ENCODE measurements around the gene SHISA4.

DNA sequence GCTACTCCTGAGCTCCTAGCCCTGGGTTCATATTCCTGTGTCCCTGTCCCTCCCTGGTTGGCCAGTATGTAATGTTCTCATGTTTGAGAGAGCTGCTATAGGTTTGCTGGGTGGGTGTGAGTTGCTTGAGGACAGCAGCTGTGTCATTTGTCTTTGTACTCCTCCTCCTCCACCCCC is 6.4 kb upstream of the TNNT2 start:
- PRO-cap = no peak
- RAMPAGE, long total RNA = no peak

DNA sequence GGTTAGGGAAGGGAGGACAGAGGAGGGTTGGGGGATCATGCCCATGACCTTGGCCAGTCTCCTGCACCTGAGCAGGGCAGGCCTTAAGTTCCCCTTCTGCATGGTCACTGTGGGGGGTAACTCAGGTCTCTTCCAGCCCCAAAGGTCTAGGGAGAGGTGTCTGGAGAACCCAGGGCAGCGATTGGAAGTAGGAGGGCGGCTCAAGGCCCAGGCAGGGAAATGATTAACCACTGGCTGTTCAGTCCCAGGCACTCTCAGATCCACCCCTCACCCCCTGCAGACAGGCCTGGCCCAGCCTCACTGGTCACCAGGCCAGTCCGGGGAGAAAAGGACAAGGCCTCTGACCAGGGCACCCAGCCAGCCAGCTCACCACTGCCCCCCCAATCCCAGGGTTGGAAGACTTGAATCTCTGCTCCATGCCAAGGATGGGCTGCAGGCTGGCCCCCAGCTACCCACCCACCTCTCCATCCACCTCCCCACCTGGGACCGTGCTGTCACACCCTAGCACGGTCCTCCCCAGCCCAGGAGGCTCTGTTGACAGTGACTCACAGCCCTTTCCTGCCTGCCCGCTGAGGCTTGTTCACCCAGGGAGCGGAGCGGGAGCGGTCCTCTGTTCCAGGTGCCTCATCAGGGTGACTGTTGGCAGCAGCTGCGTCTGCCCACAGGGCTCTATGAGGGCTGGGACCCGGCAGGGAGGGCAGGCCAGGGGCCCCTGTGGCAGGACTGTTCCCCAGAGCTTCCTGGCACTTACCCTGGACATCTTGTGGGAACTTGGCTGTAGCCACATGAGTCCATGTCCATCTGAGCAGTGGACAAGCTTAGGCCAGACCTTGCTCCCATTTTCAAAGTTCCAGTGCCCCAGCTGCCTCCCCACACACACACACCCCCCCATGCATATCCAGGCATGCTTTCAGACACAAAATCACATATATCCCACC is 2.2 kb downstream of the LAD1 start:
- PRO-cap = no peak
- RAMPAGE, long total RNA = no peak

DNA sequence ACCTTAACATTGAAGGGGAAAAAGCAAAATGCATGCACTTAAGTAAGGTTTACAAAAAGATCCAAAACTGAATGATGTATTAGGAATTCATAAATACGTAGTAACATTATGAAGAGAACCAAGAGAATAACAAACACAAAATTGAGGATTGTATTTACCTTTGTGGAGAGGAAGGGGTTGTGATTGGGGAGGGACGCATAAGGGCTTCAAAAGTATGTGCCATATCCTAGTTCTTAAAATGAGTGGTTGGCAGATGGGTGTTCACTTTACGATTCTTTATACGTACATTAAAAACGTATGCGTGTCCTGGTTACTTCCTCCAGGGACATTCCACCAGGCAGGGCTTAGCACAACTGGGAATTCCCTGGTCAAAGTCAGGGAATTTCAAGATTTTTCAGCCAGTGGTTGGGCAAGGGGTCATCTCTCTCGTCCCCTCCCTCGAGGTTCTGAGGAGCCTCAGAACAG is 4.6 kb upstream of the LAD1 start:
- PRO-cap = no peak
- RAMPAGE, long total RNA = no peak

GRCh38 chr1:201422285-201422642 is 734 bp upstream of the TNNI1 start:
- PRO-cap = no peak
- RAMPAGE, long total RNA = no peak

GRCh38 chr1:201451085-201451536 is 17.9 kb downstream of the PHLDA3 start:
- PRO-cap = bidirectional peak, plus-strand start at chr1:201451290, minus-strand start at chr1:201451198
- RAMPAGE, long total RNA = no peak

DNA sequence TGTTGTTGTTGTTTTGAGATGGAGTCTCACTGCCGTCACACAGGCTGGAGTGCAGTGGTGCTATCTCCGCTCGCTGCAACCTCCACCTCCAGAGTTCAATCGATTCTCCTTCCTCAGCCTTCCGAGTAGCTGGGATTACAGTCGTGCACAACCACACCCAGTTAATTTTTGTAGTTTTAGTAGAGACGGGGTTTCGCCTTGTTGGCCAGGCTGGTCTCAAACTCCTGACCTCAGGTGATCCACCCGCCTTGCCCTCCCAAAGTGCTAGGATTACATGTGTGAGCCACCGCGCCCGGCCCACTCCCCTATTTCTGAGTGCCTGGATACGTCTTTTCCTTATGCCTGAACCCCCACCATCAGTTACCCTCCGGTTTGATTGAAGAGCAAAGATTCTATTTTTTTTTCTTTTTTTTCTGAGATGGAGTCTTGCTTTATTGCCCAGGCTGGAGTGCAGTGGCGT is 5.5 kb downstream of the PHLDA3 start:
- PRO-cap = no peak
- RAMPAGE, long total RNA = no peak

DNA sequence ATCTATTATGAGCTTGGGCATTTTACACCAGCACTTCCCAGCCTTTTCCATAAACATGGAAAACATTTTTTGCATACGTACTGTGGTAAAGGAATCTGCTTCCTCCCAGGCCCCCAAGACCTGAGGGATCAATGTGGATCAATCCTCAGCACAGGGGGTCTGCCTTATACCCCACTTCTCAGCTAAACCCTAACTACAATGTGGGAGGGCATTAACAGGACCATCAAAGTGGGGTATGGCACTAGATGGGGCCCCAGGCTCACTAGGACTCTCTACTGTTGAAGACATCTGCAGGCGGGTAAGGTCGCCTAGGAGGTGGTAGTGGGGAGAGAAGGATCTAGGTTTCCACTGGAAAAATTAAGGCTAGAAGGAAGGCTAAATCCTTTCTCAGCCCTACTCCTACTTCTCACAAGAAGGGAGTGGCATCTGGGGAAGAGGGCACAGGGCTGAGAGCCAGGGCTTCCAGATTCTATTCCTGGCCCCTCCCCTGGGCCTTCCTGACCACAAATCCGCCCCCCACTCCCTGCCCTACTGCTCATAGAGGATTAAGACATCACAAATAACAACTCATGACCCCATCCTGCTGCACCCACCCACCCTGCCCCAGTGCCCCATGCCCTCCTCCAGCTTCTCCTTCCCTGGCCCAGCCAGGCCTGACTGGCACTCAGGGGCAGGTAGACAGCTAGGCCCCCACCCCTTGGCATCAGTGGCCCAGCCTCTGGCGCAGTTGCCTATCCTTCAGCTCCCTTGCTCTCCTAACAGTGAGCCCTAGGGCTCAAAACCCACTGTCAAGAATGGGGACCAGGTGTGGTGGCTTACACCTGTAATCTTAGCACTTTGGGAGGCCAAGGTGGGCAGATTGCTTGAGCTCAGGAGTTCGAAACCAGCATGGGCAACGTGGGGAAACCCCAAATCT is 2.5 kb downstream of the PHLDA3 start:
- PRO-cap = no peak
- RAMPAGE, long total RNA = no peak

DNA sequence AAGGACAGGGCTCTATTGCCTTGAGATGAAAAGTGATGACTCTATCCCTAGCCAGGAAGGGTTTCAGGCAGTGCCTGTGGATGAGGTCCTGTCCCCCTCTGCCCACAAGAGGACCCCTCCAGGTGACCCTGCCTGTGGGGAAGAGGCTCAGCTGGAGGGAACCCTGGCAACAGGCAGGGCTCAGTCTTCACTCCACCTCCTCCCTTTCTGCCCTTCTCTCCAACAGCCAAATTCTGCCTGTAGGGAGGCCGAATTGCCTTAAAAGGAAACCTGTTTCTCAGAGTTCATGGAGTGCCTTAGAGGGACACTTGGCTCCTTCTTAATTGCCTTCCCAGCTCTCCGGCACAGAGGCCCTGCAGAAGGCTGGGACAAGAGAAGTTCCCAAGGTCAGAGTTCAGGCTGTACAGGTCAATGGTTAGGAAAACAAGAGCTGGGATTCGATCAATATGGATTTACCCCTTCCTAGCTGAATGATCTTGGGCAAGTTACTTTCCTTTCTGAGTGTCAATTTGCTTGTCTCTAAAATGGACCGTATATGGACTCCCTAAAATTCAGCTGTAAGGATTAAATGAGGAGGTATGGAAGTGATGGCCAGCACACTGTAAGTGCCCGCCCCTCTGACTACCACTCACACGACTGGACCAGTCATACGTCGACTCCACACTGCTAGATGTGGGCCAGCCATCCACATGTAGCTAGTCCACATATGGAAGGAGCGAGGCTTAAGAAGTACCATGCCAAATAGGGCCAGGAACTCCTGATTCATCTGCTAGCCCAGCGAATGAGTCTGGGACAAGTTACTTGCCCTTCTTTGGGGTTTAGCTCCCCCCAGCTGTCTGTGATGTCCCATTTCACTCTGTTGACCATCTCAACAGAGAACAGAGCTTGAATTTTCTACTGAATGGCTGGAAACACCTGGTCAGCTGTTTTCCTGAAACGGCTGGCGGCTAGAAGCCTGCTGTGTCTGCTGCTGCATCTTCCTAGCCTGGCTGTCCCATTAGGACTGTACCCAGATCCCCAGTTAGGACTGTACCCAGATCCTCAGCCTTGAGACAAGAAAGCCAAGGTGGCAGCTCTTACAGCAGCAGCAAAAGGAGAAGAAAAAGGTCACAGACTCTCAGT is 6.0 kb downstream of the CSRP1 start:
- PRO-cap = bidirectional peak, plus-strand start at position 287 of the sequence, minus-strand start at position 209 of the sequence; bidirectional peak, plus-strand start at position 698 of the sequence, minus-strand start at position 559 of the sequence
- RAMPAGE, long total RNA = no peak

DNA sequence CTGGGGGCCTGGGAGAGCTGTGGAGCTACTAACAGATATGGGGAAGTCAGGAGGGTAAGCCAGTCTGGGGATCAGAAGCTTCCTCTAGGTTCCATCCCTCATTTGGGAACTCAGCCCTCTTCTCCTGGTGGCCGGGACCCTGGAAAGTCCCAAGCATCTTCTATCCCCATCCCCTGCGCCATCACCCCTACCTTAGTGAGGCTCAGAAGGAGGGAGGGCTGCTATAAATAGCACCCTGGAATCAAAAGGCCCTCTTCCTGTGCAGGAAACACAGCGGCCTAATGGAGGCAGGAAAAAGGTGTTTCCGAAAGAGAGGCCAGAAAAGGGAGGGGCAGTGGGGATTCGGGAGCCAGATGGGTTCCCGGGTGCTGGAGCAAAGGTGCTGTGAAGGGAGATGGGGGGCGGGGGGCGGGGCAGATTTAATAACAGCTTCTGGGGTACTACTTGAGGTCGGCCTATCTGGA is 16.6 kb downstream of the NAV1 start:
- PRO-cap = no peak
- RAMPAGE, long total RNA = no peak

- PRO-cap = no peak
- RAMPAGE, long total RNA = no peak
These were observed 20.9 kb downstream of the NAV1 start for GRCh38 chr1:201559688-201560265.

- PRO-cap = no peak
- RAMPAGE, long total RNA = no peak
These were observed 113.3 kb upstream of the IPO9 start for GRCh38 chr1:201715452-201716342.

DNA sequence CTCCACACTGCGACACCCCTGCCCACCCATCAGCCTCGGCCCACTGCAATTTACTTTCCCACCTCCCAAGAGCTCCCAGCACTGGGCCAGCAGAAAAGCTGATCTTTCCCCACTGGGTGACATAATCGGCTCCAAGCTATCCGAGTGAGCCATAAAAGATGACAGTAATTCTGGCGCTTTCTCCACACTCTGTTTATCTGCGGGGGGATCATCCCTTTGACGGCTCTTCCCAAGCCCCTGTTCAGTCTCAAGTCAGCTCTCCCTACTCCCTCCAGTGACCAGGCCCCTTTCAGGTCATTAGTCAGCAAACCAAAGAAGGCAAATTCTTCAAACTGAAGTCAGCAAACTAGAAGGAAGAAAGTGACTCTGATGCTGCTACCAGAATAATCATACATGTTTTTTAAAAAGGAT is 107.3 kb upstream of the IPO9 start:
- PRO-cap = no peak
- RAMPAGE, long total RNA = no peak

DNA sequence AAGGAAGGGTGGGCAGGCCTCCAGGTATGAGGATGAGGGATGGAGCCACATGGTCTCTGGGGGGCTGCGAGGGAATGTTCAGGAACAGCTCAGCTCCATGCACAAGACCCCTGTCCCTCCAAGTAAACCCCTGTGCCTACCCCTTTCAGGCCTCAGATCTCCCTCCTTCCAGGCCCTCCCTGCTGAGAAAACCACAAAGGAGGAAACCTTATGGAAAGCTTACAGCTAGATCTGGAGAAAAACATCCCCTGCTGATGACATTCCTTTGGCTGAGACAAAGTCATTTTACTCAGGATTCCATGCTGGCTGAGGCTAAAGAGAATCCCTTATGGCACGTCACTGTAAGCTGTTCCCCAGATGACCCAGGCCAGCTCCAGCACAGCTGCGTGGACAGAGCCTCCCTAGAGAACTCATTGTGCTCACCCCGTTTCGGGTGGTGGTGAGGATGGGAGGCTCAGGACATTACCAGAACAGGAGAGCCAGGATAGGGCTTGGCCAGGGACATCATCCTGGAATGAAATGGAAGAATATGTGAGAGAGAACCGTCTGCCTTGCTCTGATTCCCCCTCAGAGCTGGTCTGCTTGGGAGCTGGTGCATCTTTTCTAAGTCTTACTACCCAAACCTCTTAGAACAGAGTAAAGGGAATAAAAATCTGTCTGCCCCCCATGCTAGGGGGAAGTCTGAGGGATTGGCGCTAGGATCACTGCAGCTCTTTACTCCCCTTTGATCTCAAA is 91.2 kb upstream of the IPO9 start:
- PRO-cap = unidirectional peak, plus-strand start at position 356 of the sequence; unidirectional peak, plus-strand start at position 468 of the sequence
- RAMPAGE, long total RNA = no peak

DNA sequence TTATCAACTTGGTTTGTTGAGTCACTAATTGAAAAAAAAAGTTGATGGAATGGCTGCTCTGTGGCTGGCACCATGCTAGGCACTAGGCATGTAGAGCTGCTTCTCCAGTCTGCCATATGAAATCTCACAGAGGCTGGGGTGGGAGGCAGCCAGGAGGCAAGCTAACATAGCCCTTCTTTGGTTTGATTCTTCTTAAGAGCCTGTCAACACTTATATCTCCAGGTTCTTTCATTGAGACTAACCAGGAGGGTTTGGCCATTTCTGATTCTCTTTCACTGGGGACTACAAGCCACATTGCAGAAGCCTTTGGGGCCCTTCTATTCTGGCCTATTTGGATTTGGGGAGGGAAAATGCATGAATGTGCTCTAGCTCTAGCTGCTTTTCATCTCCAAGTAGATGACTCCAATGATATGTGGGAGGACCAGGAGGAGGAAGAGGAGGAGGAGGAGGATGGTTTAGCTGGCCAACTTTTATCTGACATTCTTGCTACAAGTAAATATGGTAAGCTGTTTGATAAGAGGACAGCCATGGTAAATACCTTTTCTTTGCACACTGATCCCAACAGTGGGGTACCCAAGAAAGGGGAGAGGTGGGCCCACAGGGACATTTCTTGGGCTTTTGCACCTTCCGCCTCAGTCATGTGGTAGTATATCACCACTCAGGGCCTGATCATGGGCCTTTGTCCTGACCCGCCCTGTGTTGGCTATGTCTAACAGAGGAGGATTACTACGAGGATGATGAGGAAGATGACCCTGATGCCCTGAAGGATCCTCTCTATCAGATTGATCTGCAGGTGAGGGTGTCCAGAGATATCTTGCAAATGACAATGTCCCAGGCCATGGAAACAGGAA is 14.0 kb upstream of the SHISA4 start:
- PRO-cap = no peak
- RAMPAGE, long total RNA = no peak

DNA sequence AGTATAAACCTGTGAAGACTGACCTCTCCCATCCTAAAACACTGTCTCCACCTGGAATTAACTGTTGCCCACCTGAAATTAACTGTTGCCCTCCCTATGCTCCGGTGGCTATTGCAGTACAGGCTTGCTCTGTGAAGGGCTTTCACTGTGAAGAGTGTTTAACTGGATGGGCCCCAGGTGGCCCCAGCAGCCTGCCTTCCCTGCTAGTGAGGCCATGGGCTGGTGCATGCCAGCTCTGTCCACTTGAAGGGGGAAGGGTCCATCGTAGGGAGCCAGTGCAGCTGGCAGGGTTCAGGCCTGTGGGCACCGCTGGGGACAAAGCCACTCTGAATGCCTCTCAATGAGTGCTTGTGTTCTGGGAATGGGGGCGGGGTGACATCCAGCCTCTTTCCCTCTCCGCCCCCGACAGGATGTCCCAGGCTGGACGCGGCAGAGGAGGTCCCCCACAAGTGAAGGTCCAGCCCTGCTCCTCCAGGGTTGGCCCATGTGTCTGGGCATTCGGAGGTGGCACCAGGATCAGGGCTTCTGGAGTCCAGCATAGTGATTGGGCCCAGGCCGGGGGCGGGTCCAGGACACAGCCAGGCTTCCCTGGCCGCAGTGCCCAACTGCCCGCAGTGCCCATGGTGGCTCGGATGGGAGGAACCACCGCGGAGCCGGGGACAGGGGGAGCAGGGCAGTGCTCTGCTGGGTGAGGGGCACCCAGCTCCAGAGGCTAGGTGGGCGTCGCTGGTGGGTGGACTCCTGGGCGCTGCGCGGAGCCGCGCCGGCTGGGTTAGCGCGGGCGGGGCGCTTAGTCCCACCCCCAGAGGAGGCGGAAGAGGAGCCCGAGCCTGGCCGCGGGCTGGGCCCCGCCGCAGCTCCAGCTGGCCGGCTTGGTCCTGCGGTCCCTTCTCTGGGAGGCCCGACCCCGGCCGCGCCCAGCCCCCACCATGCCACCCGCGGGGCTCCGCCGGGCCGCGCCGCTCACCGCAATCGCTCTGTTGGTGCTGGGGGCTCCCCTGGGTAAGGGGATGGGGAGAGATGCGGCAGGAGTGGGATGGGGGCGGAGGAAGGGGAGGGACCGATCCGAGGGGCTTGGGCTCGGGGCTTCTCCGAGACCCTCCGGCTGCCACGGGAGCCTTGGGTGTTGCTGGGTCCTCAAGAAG is at the start of gene SHISA4:
Gene SHISA4, plus strand, starts transcription at position 833 of the 1,145 bp plus-strand sequence.
- PRO-cap = bidirectional peak, plus-strand start at position 418 of the sequence, minus-strand start at position 328 of the sequence; bidirectional peak, plus-strand start at position 614 of the sequence, minus-strand start at position 486 of the sequence
- RAMPAGE, long total RNA = start-site peak on the plus strand centred at position 606 of the sequence, 17 bp wide, 23 reads

GRCh38 chr1:201897082-201897764 is 8.5 kb downstream of the SHISA4 start:
- PRO-cap = bidirectional peak, plus-strand start at chr1:201897343, minus-strand start at chr1:201897218
- RAMPAGE, long total RNA = no peak

DNA sequence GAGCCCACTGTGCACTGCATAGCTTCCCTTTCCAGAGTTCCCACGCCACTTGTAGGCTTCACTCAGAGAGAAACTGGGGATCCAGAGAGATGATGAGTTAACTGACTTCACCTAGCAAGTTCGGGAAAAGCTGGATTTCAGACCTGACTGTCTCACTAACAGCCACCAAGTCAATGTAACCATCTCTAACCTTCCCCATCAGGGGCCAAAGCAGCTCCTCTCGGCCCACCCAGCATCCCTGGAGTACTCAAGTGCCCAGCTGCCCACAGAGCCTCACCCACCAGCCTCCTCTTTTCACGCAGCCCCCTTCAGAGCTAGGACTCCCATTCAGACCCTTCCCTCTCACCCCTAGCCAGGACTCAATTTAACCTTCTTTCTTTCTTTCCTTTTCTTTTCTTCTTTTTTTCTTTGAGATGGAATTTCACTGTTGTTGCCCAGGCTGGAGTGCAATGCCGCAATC is 15.2 kb downstream of the SHISA4 start:
- PRO-cap = no peak
- RAMPAGE, long total RNA = no peak

- PRO-cap = no peak
- RAMPAGE, long total RNA = no peak
These were observed 759 bp upstream of the TIMM17A start for GRCh38 chr1:201954365-201955122.

DNA sequence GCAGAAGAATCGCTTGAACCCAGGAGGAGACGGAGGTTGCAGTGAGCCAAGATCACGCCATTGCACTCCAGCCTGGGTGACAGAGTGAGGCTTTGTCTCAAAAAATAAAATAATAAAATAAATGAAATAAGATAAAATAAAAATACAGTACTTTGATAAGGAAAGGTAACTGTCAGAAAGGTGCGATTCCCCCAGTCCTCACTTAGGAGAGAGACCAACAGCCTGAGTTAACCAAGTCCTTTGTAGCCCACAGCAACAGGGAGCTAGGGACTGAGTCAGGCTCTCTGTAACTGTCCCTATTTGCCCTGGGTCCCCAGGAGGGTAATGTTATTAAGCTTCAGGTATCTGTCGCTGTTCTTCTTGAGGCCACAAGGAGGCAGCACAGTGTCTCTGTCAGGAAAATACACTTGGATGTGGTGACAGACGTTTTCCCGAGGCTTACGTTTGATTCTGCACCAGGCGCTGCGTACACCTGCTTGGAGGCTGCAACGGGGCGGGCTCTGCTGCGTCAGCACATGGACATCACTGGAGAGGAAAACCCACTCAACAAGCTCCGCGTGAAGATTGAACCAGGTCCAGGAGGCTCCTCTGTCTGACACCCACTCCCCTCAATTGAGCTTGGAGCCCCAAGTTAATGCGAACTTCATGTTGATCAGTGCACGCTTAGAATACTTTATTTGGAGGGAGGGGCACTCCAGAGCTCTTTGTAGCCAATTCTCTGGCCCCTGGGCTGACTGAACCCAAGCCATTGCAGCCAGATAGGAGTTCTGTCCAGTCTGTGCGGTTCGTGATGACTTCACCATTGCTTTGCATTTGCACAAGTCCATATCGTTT is 10.7 kb upstream of the ELF3 start:
- PRO-cap = no peak
- RAMPAGE, long total RNA = start-site peak on the plus strand centred at position 490 of the sequence, 830 bp wide, 14 reads

DNA sequence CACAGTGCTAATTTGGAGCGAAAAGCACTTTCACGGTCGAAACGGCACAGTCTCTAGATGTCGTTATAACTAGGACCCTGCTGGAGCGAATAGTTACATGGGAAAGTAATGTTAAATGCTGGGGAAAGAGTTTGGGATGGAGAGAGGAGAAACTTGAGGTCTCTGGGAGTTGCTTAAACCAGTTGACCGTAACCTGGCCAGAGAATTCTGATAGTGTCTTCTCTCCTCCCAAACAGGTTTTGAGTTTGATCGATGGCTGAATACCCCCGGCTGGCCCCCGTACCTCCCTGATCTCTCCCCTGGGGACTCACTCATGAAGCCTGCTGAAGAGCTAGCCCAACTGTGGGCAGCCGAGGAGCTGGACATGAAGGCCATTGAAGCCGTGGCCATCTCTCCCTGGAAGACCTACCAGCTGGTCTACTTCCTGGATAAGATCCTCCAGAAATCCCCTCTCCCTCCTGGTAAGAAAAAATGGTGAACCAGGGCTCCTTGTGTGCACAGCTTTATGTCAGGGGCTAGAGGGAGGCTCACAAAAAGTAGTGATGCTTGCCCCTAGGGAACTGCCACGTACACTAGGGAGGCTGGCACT is 7.3 kb upstream of the ELF3 start:
- PRO-cap = no peak
- RAMPAGE, long total RNA = no peak

Measured in vagina (tissue), 1 donor.